GM23248 (cell line): ENCODE results near the gene SHROOM3.

DNA sequence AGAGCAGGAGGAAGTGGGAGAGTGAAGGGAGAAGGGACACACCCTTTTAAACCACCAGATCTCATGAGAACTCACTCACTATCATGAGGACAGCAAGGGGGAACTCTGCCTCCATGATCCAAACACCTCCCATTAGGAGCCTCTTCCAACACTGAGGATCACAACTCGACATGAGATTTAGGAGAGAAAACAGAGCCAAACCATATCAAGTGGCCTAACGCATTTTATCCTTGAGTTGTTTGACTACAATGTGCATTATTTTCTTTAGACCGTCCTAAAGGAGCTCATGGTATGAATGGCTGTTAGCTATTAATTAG, 19.8 kb downstream of the CXCL2 start:
- RAMPAGE, long total RNA: no peak

GRCh38 chr4:74099358-74099544, 256 bp upstream of the CXCL2 start:
- RAMPAGE, long total RNA: no peak

DNA sequence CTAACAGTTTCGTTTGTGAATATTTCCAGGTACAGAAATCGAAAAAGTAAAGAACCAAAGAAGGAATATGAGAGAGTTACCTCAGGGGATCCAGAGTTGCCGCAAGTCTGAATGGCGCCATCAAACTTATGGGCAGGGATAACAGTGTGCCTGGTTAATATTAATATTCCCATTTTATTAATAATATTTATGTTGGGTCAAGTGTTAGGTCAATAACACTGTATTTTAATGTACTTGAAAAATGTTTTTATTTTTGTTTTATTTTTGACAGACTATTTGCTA, 19.7 kb downstream of the EREG start:
- RAMPAGE, long total RNA: no peak

DNA sequence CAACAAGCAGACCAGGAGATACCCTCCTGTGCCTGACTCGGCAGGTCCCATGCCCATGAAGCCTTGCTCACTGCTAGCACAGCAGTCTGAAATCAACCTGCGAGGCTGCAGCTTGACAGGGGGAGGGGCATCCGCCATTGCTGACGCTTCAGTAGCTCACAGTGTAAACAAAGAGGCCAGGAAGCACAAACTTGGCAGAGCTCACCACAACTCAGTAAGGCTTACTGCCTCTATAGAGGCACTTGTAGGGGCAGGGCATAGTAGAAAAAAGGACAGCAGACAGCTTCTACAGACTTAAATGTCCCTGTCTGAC, 60.6 kb downstream of the AREG start:
- RAMPAGE, long total RNA: no peak

DNA sequence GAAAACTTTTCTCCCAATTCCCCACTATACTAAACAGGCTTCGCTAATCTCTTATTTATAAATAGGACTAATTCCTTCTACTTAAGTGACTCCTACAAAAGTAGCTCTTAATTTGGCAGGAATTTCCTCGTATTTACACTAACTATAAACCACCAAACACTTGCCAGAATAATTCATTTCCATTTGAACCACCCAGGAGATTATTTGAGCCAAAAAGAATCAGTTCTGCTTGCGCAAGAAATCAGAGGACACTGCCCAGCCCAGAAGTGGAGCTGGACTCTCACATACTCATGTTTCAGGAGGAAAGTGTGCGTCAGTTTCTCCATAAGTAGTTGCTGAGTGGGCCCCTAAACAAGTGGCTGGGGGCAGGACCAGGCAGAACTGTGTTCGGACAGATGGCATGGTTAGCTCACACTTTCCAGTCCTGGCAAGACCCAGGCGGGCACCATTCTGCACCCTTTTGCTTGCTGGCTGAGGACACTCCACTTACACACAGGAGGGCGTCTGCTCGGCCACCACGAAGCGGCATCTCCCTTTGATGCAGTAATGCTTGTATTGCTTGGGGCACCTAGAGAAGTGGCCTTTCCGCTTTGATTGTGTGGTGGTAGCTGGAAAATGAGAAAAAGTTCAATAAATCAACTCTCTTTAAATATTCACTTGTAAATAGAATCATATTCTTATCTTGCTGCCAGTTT, 38.8 kb downstream of the BTC start:
- RAMPAGE, long total RNA: no peak

GRCh38 chr4:75028086-75028921, 95.4 kb downstream of the PARM1 start:
- RAMPAGE, long total RNA: no peak

- RAMPAGE, long total RNA: no peak
These were observed 113.7 kb downstream of the PARM1 start for GRCh38 chr4:75046393-75047149.

DNA sequence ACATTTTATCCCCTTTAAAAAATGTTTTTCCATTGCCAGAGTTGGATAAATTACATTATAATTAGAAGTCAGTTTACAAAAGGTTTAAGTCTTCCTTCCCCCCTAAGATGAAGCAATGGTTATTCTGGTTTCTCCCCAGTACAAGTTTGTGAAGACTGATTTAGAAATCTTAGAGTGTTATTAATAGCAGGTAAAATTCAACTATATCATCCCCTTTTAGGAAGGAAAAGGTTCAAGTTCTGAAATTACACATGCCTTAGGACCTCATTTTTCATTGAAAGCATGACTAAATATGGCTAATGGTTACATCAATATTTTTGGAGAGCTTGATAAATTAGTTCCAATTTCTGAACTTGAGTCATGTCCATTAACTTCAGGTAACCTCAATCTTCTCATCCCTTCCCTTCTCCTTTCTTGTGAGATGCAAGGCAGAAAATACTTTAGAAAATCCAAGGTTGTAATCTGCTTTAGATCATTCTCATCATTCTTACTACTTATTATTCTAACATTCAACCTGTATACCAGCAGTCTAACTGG, 11.8 kb upstream of the CDKL2 start:
- RAMPAGE, long total RNA: no peak

- RAMPAGE, long total RNA: no peak
These were observed 14.2 kb upstream of the USO1 start for GRCh38 chr4:75710123-75710534.

DNA sequence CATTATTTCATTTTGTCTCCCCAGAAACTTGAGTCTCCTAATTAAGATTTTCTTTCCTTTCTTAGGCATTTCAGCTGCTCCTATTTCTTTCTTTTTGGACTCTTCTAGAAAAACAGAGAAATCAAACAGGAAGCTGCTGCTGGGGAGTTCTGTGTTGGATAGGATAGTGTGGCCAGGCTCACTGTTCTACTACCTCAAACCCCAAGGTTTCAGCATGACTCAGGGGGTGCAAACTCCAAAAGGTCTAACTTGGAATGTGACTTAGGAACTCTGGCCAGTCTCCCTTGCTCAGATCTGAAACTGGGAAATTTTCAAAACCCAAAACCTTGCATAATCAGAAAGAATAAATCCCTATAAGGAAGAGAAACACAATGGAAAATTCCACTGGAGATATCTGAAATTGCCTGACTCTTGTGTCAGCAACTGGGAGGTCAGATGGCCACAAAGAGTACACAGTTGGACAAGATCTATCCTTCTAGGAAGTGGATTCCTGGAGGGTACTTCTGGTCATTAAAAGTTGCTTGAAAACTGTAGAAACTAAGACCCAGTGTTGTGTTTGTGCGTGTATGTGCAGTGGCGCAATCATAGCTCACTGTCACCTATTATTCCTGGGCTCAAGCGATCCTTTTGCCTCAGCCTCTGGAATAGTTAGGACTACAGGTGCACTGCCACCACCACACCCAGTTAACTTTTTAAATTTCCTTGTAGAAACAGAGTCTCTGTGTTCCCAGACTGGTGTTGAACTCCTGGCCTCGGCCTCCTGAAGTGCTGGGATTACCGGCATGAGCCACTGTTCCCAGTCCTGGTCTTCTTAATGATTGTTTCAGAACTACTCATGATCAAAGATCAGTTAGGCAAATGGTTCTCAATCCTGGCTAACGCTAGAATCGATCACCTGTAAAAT, 58.0 kb downstream of the PPEF2 start:
- RAMPAGE, long total RNA: no peak

DNA sequence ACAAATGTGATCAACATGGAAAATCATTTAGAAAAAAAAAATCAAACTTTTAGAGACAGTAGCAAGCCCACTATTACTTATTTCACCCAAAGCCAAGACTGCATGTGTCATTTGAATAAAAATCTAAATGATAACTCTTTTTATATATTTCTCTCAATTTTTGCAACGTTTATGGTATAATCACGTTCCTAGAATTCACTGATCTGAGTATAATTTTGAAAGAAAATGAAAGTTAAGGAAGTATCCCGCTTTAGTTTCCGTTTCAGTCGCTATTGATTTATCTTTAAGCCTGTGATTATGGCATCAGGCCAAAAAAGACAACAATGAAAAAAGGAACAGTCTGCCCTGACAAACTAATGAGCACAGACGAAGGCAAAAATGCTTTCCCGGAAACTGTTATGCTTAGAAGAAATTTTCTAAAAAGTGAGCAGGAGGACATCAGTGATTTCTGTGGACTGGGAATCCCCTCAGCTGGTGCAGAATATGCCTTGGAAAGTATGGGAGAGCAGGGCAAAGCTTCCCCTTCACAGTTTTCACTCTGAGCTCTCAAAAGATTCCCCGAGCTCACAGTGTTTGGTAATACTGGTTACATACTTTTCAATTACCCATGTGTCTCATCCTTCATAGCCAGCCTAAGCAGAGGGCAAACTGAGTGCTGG, 5.0 kb upstream of the CXCL10 start:
- RAMPAGE, long total RNA: no peak

DNA sequence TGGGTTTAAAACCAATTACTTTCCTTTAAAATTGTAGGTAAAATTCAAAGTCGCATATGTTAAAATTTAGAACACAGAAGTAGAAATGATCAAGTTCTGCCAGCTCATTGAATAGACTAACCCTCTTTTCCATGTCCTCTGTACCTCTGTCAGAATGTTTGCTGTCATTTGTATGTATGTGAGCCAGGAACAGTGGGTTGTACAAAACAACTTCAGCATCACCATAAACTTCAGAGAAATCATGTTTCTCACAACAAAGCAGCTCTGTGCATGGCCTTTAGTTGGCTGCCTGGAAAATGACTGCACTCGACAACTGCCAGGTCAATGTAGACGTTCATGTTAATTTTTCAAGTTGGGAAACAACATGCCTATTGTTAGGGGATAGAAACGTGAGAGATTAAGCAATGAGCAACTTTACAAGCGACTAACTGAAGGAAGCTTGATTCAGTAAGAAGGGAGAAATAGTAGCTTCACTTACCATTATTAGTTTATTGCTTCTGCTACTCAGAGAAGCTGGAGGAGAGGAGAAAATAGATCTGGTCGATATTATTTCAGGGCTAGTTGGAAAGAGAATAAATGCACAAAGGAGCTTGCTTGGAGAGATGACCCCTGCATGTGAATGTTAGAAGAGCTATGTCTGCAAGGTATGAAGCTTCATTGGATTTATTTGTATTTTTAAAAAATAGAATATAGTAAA, 17.9 kb upstream of the CXCL11 start:
- RAMPAGE, long total RNA: no peak

GRCh38 chr4:76147448-76148297, 524 bp downstream of the NUP54 start:
- RAMPAGE, long total RNA: no peak

DNA sequence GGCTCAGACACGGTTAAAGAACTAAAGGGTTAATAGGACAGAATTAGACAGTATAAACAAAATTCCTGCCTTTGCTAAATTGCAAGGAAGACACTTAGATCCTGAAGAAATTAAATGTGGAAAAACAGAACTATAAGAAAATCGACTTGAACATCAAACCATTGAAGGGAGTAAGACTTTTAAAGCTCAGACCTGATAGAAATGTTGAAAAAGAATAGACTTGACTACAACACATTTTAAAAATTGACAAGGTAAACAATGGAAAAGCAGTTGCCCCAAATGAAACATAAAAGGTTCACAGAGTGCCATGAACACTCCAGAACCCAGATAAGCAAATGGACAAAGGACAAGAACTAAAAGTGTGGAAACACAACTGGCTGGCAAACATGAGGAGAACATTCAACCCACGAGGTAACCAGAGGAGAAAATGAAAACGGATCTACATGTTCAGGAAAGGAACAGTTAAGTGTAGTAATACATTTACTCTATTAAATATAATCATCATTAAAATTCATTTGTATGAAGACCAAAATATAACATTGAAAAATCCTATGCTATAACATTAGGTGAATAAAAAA, 26.5 kb downstream of the SCARB2 start:
- RAMPAGE, long total RNA: no peak

- RAMPAGE, long total RNA: no peak
These were observed 1.3 kb downstream of the SCARB2 start for GRCh38 chr4:76212466-76212667.

DNA sequence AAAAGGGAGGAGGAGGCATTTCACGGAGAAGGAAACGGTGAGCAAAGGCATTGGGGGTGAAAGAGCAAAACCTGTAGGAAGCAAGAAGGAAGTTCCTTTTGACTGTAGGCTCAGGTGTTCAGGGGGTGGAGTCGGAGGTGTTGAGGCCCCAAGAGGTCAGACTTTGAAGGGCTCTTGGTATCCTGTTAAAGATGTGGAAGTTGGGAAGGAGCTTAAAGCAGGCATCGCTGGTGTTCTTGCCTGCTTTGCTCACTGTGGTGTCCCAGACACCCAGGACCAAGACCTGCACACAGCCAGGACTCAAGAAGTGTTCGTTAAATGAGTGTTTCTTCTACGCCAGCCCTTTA, 737 bp upstream of the SCARB2 start:
- RAMPAGE, long total RNA: no peak

DNA sequence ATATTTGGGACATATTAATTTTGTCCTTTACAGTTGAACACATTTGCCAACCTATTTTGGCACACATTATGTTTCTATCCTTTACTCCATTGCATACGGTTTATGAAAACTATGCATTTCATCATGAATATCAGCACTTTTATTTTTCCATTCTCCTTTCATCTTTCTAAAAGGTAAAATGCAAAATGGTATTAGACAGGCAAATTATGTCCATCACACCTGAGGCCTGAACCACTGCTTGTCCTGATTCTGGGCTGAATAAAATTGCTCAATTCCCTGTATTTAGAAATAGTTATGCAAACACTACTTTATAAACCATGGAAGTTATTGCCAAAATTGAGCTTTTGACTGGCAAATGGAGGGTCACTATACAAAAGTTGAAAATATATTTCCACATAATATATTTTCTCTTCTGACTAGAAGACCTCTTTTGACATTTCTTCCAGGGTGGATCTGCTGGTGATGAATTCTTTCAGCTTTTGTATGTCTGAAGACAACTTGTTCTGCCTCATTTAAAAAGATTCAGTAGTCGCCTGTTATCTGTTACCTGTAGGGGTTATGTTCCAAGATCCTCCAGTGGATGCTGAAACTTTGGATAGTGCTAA, 21.1 kb downstream of the FAM47E start:
- RAMPAGE, long total RNA: no peak

DNA sequence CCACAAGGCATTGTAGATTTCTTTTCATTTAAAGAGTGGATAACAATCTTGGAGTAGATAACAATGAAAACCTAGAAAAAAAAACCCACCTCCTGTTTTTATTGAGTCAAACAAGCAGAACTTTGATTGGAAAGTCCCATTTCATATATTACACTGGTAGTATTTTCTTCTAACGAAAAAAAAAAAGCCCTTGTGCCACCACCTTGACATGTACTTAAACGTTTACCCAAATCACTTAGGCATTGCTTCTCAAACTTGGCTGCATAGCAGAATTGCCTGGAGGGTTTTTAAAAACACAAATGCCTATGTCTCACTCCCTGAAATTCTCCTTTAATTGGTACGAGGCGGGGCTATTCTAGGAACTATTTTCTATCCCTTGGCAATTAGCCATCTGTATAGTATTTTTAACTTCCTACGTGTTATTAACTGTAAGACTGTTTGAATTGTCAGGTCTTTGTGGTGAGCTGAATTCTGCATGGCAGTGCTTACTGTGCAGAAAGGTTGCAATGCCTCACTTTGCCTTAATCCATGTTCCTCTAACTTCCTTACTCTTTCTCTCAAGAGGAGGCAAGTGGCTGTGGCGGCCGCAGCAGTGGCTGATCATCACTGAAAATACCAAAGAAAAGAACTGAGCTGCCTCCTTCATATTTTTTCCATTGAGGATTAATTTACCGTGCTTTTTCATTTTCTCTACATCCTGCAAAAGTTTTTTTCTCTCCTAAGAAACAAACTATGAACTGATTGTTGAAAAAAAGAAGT, at the start of gene SHROOM3:
SHROOM3 (plus strand) TSS at position 548 of the 759 bp plus-strand sequence.
- RAMPAGE, long total RNA: no peak

DNA sequence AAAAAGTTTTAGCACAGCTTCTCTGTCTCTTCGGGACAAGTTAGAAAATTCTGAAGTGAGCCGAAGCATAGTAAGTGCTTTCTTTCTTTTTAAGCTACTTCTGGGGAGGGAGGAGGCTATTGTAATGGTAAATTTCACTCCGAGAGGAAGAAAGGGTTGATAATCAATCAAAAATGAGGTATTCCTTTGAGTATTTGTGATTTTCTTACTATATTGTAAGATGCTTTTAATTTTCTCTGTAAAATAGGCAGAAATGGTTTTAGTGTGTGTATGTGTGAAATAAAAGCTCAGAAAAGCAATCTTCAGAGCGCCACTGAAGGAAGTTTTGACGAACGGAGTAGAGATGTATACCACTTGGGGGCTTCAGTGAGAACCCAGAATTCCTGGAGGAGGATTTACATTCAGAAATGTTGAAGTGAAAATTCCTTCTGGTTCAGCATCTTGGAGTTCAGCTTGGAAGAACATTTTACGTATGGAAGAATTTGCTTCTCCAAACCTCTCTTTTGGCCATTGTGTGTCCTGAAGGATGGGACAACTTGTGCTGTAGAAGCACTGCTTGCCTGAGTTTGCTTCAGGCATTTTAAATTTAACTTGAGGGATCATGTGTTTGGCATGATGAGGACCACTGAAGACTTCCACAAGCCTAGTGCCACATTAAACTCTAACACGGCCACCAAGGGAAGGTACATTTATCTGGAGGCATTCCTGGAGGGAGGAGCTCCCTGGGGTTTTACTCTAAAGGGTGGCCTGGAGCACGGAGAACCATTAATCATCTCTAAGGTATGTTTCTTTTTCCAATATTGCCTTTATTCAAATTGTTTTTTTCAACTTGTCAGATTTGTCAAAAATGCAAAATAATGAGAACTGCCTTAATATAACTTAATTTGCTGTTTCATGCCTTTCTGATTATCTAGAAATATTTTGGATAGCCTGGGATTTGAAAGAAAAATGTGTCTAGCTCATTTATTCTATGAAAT, 700 bp downstream of the SHROOM3 start:
- RAMPAGE, long total RNA: no peak

DNA sequence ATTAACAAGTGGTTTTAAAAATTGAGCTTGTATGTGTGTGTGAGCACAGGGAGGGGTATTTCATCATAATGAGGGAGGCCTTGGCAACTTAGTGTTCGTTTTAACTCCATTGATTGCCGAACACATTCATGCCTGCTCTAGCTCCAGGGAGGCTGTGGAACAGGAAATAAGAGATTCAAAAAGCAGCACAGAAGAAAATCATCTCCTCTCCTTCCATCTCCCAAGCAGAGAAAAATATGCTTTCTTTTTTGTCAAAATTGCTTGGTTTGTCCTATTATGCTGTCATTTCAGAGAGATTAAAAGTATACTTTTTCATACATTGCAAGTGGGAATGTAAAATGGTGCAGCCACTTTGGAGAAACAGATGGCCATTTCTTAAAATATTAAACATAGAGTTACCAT, 14.9 kb downstream of the SHROOM3 start:
- RAMPAGE, long total RNA: no peak